Daoy (cell line): ENCODE data around the genes CLEC18C, DDX19B and SF3B3.

DNA sequence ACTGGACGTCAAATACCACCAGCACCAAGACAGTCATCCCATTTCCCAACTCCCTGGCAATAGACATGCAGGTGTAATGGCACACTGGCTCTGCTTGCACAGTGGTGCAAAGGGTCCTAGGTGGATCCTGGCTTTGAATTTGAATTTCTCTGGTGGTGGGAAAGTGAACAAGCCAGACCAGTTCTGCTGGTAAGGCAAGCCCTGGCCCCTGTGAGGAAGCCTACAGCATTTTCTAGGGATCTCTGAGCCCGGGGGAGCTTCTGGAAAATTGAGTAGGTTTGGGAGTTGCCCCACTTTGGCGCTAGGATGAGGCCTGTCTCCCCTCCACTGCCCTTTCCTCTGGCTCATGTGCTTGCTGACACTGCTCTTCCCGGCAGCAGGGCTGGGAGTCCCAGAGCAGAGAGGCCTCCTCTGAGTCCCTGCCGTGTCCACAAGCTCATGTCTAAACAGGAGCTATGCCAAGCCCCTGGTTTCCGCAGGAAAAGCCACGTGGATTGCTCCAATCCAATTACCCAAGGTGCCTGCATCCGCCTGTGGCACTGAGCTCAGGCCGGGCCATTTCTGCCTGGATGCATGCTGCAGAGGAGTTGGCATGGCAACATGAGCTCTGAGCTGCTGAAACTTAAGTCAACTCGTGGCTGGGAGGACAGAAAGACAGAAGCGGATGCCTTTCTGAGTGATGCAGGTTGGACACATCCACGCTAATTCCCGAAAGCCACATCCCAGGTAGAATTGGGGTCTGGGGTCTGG is 67.1 kb downstream of the PRMT7 start:
- RAMPAGE, long total RNA: no peak

- RAMPAGE, long total RNA: no peak
Measured at GRCh38 chr16:68486496-68487398, 38.4 kb upstream of the SMPD3 start.

- RAMPAGE, long total RNA: no peak
Measured at GRCh38 chr16:68740930-68741379, 3.9 kb downstream of the CDH1 start.

- RAMPAGE, long total RNA: no peak
Measured at GRCh38 chr16:68841267-68841751, 2.0 kb upstream of the TANGO6 start.

DNA sequence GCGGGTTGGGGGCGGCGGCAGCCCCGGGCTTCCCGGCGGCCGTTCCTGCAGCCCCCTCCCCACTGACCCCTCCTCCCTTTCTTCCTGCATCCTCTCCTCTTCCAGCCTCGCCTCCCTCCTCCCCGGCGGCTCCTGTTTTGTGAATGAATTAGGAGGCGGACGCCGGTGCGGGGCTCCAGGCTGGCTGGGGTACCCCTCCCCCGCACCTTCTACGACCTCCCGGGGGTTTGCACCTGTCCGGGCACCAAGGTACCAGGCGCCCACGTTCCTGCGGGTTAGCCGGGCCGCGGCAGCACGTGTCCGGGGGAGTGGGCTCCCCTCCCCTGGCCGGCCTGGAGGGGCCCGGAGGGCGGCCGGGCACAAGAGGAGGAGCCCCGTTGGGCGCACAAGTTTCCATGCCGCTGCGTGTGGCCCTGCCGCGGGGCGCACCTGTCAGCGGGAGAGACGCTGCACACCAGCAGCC is 1.0 kb downstream of the HAS3 start:
- RAMPAGE, long total RNA: no peak

- RAMPAGE, long total RNA: no peak
Measured at GRCh38 chr16:69188245-69188570, 1.2 kb downstream of the SNTB2 start.

DNA sequence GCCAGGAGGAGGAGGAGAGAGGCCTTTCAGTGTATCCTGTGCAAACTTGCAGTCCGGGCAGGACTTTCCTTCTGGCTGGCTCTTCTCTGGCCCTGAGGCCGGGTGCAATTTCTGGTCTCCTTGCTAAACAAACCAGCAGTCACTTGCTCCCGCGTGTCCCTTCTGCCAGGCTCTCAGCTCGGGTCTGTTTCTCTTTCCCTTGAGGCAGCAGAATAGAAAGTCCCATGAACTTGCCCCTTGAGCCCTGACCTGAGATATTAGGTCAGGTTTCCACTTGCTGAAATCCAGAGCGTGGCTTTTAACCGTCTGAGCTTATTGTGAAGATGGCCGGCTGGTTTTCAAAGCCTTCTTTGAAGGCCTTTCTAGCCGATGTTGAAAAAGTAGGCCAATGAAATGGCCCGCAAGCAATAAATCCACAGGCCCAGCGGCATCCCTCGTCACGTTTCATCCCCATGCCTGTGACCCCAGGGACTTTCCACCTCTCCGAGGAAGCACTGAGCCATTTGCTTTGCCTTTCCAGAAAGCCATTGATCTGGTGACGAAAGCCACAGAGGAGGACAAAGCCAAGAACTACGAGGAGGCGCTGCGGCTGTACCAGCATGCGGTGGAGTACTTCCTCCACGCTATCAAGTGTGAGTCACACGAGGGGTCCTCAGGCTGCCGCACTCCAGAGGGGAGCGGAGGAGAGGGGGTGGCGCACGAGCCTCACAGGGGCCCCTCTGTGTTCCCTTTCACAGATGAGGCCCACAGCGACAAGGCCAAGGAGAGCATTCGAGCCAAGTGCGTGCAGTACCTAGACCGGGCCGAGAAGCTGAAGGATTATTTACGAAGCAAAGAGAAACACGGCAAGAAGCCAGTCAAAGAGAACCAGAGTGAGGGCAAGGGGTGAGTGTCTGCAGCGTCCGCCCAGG is 4.6 kb downstream of the VPS4A start:
- RAMPAGE, long total RNA: no peak

DNA sequence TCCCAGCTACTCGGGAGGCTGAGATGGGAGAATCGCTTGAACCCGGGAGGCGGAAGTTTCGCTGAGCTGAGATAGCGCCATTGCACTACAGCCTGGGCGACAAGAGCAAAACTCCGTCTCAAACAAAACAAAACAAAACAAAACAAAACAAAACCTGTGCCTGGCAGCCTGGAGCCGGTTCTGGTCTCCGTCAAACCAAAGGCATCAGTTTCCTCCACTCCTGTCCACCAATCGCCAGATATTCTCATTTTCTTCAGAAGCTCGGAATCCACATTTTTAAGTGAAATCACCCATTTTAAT is 655 bp downstream of the NQO1 start:
- RAMPAGE, long total RNA: no peak

- RAMPAGE, long total RNA: no peak
Measured at GRCh38 chr16:69839967-69840638, 78.0 kb downstream of the WWP2 start.

GRCh38 chr16:69904526-69905264 is 46.4 kb upstream of the CLEC18A start:
- RAMPAGE, long total RNA: no peak

GRCh38 chr16:69926334-69926669 is 24.8 kb upstream of the CLEC18A start:
- RAMPAGE, long total RNA: no peak

- RAMPAGE, long total RNA: no peak
Measured at GRCh38 chr16:69942144-69942666, 8.9 kb upstream of the CLEC18A start.

DNA sequence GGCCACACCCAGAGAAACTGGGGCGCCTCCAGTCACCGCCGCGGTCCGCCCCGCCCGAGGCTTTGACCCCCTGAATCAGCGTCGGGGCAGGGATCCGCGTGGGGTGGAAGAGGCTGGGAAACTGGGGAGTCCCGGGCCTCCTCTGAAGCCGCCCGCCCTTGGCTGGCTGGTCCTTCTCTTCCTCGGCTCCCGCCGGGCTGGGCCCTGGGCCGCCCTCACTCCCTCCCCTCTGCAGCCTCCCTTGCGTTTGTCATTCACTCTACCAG is 14.5 kb downstream of the CLEC18A start:
- RAMPAGE, long total RNA: no peak

GRCh38 chr16:70157378-70158109 is 16.0 kb upstream of the CLEC18C start:
- RAMPAGE, long total RNA: no peak

GRCh38 chr16:70173625-70174051 is at the start of gene CLEC18C:
Gene CLEC18C, plus strand, starts transcription at chr16:70173787.
- RAMPAGE, long total RNA: no peak

DNA sequence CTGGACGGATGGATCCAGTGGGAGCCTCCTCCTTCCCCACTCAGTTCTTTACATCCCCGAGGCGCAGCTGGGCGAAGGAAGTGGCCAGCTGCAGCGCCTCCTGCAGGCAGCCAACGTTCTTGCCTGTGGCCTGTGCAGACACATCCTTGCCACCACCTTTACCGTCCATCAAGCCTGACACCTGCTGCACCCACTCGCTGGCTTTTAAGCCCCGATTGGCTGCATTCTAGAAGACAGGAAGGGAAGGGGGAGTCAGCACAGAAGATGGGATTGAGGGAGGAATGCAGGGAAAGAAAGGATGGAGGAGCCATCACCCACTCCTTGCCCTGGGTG is 907 bp upstream of the EXOSC6 start:
- RAMPAGE, long total RNA: no peak

DNA sequence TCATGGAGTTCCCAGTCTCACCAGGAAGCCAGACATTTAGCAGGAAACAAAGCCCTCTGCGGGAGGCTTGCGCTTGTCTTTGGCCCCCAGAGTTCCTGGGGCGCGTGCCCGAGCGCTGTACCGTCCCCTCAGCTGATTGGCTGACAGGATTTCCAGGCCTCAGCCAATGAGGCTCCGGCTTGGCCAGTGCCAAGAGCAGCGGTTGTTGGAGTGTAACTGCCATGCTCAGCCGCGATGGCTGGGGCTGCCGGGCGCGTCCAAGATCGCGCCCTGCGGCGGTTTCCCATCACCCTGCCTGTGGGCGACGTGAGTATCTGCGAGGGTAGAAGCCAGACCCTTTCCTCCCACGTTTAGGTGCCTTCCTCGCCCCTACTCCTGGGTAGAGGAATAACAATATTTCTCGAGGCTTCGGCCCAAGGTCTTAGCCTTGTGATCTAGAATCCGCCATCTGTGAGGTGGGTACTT is 4.3 kb upstream of the DDX19B start:
- RAMPAGE, long total RNA: no peak

DNA sequence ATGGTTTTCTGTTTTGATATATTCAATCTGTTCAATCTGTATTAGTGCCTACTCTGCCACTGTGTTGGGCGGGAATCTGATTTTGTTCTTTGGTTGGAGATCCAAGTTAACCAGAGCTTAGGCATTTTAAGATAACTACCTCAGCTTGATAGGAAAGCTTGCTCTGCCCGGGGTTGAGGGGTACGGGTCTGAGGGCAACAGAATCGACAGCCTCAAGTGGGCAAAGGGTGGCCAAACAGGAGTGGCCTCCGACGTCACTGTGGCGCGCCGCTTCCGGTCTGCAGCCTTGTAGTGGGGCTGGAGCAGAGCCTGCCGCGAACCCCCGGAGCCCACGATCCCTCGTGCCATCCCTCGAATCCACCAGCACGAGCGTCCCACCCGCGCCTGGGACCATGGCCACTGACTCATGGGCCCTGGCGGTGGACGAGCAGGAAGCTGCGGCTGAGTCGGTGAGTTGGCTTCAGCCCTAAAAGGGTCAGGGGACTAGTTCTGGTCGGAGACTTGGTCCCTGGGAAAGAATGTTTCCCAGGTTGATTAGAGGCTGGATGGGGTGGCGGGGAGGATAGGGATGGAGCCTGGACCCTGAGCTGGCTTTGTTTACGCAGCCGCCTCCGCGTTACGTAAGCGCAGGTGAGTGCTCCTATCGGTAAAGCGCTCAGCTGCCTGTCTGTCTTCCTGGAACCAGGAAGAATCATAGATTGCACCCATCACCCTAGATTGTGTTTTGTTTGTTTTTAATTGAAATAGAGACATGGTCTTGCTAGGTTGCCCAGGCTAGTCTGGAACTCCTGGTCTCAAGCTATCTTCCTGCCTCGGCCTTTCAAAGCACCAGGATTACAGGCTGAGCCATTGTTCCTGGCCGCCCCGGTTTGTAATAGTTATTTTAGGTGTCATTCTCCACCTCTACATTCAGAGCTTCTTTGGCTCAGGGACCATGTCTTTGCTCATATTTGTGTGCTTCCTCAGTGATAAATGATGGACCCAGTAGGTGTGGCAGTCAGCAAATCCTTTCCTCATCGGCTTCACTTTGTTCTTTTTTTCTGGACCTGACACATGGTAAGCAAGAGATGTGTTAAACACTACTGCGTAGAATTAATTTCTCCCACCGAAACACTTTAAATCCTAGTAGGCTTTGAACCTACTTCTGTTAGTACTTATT is at the start of gene DDX19B:
Gene DDX19B (plus strand): TSS at position 281 of the 1,159 bp plus-strand sequence.
- RAMPAGE, long total RNA: no peak

DNA sequence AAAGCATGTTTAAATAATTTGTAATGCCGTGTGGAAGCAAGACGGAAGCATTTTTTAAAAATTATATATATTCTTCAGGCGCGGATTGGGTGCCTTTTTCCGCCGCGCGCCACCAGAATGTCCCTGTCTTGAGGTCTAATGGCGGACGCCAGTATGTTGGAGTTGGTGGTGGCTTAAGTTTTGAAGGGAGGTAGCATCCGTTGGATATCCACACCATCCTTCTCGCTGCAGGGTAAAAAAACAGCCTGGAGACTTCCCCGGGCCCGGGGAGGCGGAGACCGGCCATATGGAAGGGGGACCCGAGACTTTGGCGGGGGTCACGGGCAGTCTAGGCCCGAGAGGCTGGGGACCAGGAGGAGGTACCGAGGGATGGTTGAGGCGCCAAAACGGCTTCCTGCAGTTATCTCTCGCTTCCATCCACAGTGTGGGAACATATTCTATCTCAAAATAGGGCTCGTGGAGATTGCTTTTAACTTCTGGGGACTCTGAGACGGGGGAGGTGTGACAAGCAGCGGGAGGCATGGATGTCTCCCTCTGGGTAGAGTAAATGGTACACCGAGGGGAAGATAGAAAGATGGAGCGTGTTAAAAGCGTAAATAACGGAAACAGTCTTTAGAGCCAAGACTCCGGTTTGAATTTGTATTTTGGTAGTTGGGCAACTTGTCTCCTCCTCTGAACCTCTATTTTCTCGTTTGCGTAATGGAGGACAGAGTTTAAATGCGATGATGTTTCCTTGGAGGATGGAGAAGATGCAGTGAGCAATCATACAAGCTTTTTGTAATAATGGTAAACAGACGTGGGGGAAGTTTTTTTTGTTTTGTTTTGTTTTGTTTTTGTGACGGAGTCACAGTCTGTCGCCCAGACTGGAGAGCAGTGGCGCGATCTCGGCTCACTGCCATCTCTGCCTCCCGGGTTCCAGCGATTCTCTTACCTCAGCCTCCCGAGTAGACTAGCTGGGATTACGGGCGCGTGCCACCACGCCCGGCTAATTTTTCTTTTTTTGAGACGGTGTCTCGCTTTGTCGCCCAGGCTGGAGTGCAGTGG is at the start of gene SF3B3:
Gene SF3B3 (plus strand): TSS at position 120 of the 1,044 bp plus-strand sequence.
- RAMPAGE, long total RNA: start-site peak on the plus strand centred at position 137 of the sequence, 36 bp wide, 687 and 209 reads in 2 replicates

DNA sequence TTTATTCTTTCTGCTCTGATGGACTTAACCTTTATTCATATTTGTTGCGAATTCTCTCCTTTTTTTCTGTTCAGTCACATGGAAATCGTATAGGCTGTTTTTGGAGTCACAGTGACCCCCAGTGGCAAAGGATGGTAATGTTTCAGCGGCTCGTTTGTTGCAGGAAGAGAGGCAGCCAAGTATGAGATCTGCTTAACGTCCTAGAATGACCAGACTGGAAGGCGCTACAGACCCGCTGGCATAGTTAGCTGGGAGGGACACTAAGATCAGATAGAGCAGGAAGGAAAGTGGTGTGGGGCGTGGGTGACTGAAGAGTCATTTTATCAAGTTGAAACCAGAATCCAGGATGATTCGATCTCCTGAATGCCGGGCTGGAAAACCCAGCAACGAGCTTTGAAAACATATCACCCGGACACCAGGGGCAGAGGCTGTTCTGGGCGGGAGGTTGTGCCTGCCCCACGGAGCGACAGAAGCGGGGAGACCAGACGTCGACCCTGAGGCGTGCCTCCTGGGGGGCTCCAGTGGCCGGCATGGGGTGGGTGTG is 7.5 kb downstream of the IL34 start:
- RAMPAGE, long total RNA: no peak